ENCODE measurements around the genes SPTSSB, OTOL1 and MYNN.

DNA sequence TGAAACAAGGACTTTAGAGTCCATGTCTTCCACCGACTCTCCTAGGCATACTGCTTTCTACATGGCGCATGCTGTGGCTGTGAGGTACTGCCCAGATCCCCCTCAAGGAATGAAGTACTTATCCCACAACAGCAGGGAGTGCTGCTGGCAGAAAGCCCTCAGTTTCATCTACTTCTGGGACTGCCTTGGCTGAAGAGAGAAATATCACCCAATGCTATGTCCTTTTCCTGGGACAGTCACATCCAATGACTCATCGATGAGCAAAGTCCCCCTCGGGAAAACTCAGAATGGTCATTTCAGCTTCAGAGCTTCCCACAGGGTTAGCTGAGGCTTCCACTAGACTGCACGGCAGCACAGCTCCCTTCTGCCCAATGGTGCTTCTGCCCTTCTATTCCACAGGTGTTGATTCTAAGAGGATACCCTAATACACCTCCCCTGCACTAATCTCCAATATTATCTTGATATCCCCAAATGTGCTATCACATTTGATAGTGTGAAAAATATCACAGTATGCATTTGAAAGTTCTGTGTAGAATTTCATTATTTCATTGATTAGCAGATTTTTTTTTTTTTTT lies 3.6 kb upstream of the NMD3 start:
- RRBS = no CpG with 5 or more reads among the region's 5 CpGs

DNA sequence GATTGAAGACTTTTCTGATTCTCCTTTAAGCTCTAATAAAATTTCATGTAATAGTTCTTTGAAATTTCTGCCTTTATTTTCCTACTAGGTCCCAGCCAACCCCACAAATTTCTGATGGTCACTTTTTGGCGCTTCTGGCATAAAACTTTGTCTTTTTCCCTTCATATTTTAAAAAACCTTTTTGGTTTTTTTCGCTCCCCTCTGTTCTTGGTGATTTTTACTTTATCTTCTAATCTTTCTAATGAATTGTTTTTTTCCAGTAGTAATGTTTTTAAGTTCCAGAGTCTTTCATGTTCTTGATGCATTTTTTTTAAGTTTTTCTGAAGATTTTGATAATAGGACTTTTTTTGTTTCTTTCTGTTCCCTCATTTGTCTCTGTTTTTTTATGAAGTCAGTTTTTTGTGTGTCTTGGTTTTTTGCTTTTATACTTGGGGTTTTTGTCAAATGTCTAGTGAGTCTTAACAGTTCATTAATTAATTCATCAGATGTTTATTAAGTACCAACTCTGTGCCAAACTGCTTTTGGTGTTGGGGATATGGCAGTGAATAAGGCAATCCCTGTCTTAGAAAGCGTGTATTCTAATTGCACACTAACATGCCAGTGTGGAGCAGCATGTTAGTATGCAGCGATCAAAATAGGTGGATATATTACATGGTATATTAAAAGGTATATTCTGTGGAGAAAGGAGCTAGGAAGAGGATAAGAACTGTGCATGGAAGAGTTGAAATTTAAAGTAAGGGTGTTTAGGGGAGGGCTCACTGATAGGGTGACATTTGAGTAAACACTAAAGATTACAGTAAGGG lies 7.3 kb downstream of the NMD3 start:
- RRBS = no CpG with 5 or more reads among the region's 4 CpGs

DNA sequence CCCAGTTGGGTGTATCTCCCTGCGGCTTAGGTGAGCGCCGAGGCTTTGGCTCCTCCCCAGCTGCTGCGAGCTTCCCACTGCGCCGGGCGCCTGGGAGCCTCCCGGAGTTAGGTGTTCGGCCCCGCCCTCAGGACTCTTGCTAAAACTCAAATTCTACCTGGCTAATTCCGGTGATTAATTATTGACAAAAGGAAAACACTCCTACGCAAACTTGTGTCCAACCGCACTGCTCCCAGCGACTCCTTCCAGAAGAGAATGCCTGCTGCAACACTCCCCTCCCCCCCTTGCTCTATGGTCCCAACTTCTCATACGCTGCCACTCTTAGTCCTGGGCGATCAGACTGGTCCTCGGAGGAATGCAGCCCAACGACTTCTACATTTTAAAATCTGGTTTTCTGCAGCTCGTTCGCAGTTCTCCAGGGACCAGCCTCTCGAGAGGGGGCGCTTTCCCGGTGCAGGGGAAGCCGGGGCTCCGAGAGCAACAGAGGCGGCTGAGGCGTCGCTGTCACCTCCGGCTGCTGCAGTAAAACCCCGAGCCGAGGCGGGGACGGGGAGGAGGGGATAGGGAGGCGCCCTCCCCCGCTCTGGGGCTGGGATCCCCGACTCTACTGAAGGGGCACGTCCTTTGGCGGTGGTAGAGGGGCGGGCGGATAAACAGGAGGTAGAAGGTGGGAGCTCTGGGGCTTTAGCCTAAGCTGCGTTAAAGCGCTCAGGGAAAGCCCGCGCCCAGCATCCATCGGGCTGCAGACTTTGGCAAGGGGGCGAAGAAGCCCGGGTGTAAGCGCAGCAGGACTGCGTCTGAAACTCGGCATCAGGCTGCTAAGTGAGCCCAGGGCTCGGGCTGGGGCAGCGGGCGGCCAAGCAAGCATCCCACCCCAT lies at the start of gene SPTSSB:
Gene SPTSSB (minus strand): TSS at position 81 of the 878 bp plus-strand sequence.
- RRBS = 11% methylated on average over 10 of the region's 53 CpGs

GRCh38 chr3:161496561-161496960 lies at the start of gene OTOL1:
Gene OTOL1 (plus strand): TSS chr3:161496808.
- RRBS = no CpG with 5 or more reads among the region's 1 CpG

DNA sequence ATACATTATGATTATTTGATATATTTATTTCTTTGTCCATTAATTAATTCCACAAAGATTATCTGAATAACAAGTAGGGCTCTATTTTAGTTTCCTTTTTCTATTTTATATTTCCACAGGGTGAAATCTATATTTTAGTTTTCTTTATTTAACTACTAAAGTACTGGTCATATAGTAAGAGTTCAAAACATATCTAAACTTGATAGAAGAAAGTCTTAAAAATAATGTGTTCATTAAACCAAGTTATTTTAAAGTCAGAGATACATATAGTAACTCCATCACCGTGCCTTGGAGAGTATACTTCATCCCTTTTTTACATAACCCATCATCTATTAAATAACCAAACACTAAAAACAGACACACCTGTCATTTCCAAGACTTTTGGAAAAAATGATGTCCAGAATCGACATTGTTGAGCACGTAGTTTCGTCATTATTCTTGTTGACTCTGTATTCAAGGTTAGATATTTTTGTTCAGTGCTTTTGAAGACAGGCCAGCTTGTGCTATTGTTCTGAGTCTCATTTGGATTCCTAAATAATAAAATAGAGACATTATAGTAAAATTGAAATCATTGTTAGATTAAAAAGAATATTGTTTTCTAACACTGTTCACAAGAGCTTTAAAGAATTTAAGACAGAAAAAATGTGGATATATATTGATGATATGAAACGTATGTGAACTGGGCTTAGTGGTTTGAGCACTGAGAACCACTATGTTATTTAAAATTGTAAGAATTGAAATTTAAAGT lies 51.3 kb downstream of the BCHE start:
- RRBS = no CpG with 5 or more reads among the region's 5 CpGs

GRCh38 chr3:165787474-165787931 lies 49.7 kb downstream of the BCHE start:
- RRBS = no CpG with 5 or more reads among the region's 3 CpGs

DNA sequence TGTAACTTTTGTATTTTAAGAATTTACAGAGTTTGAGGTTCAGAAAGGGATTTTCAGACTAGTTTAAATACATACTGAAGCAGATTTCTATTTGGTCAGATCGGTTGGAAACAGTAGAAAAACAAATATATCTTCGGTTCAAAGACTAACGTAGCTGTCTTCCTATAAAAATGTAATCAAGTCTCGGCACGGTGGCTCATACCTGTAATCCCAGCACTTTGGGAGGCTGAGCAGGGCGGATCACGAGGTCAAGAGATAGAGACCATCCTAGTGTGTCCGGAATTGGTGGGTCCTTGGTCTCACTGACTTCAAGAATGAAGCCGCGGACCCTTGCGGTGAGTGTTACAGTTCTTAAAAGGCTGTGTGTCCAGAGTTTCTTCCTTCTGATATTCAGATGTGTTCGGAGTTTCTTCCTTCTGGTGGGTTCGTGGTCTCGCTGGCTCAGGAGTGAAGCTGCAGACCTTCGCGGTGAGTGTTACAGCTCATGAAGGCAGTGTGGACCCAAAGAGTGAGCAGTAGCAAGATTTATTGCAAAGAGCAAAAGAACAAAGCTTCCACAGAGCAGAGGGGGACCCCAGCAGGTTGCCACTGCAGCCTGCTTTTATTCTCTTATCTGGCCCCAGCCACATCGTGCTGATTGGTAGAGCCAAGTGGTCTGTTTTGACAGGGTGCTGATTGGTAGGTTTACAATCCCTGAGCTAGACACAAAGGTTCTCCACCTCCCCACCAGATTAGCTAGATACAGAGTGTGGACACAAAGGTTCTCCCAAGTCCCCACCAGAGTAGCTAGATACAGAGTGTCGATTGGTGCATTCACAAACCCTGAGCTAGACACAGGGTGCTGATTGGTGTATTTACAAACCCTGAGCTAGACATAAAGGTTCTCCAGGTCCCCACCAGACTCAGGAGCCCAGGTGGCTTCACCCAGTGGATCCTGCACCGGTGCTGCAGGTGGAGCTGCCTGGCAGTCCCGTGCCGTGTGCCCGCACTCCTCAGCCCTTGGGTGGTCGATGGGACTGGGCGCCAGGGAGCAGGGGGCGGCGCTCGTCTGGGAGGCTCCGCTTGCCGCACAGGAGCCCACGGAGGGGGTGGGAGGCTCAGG lies 80.6 kb upstream of the BCHE start:
- RRBS = no CpG with 5 or more reads among the region's 30 CpGs

DNA sequence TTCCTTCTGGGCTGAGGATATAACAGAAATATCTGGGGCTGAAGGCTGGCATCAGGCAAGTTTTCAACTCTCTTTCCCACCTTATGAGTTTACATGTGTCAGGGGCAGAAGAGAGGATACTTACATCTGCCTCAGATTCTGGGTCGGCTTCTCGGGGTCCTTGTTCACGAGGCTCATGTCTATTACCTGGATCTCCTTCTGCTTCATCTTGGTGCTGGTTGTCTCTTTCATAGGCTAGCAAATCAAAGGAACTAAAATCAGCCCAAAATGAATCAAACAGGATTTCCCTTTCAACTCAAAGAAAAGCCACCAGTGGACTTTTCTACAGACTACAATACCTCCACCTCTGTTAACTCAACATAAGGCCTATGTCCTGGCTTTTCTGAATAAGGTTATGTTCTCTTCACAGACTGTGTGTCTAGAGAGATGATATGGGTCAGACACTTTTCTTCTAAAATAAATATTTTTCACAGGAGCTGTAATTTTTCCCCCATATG lies 68.1 kb downstream of the GOLIM4 start:
- RRBS = no CpG with 5 or more reads among the region's 3 CpGs

DNA sequence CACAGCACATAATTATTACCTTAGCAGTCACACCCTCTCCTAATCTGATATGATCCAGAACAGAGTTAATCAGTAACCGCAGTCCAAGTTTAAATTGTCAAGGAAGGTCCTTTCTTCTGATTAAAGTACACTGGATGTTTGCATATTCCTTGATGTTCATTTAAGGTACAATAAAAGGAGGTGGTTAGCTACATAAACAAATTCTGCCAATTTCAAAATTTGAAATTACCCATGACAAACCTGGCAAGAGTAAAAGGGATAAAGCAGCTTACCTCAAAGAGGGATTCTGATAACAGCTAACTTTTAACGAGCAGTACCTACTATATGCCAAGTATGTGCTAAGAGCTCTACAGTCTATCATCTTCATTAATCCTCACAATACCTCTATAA lies 4.4 kb downstream of the GOLIM4 start:
- RRBS = no CpG with 5 or more reads among the region's 2 CpGs

DNA sequence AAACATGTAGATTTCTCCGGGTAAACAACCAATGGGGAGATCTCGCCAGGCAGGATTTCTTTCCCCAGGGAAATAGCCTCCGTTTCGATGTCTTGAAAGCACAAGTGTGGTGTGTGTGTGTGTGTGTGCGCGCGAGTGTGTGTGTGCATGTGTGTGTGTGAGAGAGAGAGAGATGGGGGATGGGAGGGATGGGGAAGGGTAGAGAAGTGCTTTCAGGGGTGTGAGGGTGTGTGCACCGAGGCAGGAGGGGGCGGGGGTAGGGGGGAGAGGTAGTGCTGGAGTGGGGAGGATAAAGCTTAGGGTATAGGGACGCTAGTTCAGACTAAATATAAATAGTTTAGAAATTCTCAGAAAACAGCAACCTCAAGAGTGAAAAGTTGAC lies 515.9 kb downstream of the MECOM start:
- RRBS = no CpG with 5 or more reads among the region's 10 CpGs

DNA sequence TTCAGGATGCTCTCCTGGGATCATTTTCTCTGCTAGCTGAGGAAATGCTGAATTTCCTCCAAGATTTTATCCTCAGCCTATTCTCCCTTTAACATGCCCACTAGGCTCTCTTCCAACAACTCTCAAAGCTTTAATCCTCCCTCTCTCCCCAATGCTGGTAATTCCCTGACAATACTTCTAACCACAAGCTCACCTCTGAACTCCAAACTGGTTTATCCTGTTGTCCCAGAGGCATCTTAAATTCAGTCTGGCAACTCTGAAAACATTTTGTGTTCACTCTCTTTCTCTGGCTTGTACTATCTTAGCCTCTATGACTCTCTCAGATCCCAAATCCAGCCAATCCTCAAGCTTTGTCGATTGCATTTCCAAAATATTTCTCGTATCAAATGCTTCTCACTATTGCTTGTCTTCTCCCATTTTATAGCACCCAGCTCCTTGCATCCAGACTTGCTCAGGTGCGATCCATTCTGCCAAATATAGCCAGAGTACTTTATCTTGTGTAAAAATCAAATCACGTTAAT lies 490.2 kb downstream of the MECOM start:
- RRBS = no CpG with 5 or more reads among the region's 4 CpGs

- RRBS = no CpG with 5 or more reads among the region's 1 CpG
These were observed 363.7 kb downstream of the MECOM start for GRCh38 chr3:169299725-169300242.

- RRBS = no CpG with 5 or more reads among the region's 7 CpGs
These were observed 39.4 kb downstream of the MECOM start for GRCh38 chr3:169623889-169624720.

DNA sequence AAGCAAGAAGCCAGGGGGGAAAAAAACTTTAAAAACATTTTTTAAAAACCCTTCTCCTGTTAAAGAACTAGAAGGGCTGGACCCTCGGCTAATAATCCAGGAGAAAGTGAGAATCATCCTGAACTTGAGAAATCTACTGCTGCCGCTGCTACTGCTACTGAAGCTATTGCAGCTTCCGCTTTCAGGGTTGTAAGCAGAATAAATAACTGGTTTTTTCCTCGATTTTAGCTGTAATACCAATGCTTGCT lies 420 bp upstream of the MECOM start:
- RRBS = no CpG with 5 or more reads among the region's 4 CpGs

- RRBS = 1% methylated on average over 10 of the region's 52 CpGs
These were observed at the start of gene MYNN for GRCh38 chr3:169772559-169773510. Gene MYNN (plus strand): TSS chr3:169773396.

DNA sequence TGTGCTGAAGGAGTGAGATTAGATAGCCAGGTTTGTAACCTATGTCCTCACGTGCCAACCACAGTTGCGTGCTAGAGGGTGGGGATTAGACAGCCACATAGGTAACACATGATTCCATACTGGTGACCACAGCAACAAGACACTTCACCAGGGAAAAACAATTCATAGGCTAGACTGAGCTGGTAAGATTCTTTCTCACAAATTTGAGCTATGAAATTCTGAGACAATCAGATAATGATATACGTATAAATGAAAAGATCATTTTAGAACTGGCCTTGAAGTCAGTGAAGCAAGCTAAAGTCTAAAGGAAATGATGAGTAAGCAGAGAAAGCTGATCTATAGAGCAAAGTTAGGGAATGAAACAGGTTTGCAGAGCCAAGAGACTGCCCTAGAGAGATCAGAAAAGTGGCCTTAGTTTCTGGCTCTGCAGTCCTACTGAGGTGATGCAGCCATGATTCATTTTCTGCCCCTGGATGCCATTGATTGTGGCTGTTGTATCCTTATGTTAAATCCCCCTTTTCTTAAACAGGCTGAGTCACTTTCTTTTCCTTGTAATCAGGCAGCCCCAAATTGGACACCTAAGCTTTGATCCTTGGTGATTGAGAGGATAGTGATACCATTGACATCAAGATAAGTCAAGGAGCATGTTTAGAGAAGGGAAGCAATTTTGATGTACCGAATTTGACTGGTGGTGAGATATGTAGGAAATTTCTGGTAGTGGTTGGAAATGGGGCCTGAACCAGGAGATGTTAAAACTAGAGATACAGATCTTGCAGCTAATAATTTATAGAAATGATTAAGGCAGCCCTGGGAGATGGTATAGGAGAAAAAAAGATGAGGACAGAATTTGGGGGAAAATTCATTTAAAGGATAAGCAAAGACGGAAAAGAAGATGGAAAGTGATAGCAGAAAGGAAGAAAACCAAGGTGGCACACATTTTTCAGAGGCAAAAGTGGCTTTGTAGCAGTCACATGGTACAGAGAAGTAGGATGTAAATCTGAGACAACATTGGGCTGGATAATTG lies 18.0 kb downstream of the MYNN start:
- RRBS = no CpG with 5 or more reads among the region's 5 CpGs

DNA sequence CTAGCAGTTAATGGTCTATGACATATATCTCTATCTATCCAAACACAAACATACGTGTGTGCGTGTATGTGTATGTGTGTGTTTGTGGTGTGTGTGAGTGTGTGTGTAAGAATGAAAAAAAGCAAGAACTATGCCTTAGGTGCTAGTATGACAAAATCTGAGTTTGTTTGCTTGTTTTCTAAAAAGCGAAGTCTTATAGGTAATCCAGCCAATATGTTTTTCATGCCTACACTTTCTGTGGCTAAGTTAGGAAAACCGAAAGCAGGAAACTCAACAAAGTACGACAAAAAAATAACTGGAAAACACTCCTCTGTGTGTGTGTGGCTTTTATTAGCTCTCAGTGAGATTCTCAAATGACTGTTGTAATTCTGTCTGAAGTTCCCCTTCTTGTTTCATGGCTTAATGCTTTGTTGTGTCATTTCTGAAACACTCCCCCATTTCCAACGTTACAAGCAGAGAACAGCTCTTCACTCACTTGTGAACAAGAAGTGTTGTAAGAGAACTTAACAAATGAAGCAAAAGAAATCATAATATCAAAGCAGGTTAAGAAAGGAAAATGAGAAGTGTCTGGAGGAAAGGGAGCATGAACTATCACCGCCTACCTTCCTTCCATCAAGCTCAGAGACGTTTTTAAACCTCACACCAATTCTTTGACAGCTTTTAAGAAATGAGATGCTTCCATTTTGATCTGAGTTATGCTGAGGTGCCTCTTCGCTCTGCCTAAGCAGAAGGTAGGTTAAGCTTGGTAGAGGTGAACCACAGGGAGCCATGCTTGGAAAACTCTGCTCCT lies 12.5 kb upstream of the SEC62 start:
- RRBS = no CpG with 5 or more reads among the region's 9 CpGs

GRCh38 chr3:170051324-170051633 lies 13.5 kb downstream of the GPR160 start:
- RRBS = no CpG with 5 or more reads among the region's 5 CpGs

GRCh38 chr3:170470660-170471098 lies 52.0 kb downstream of the CLDN11 start:
- RRBS = no CpG with 5 or more reads among the region's 3 CpGs

Measured in BE2C (cell line).